BJ (cell line): ENCODE data around the genes TMEM39A, COX17 and GPR156.

GRCh38 chr3:119322901-119323750, 28.9 kb downstream of the ARHGAP31 start:
- CAGE, long polyA plus RNA: no peak
- RRBS: 2% methylated on average over 22 of the region's 67 CpGs

- CAGE, long polyA plus RNA: start-site peak on the minus strand at chr3:119463608-119463658, 67 and 44 reads in 2 replicates
- RRBS: under 1% methylated on average over 9 of the region's 52 CpGs
Observed at GRCh38 chr3:119463122-119464130, at the start of gene TMEM39A. Gene TMEM39A, minus strand, starts transcription at chr3:119463615.

- CAGE, long polyA plus RNA: no peak
- RRBS: no CpG with 5 or more reads among the region's 3 CpGs
Observed at GRCh38 chr3:119523462-119524251, 25.3 kb downstream of the TIMMDC1 start.

DNA sequence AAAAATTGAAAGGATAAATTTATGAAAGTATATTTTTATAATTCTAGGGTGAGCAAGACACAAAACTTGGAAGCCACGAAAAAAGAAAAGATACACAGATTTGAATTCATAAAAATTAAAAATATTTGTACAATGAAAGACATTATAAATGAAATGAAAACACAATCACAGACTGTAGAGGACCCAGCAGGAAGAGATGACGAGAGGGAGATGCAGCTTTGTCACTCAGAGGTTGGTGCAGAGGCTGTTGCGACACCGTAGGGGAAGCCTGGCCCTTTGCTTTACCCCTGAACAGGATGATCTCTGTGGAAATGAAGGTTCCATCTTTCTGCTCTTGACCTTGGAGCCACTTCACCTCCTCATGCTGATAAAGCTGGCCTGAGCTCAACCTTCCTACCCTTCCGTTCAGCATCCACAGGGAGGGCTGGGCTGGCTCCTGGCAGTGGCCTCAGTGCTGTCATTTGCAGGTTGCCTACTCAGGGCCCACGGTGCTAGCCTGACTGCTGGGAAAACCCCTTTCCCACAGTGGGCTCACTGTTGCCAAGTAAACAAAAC, 2.9 kb upstream of the CD80 start:
- CAGE, long polyA plus RNA: no peak
- RRBS: no CpG with 5 or more reads among the region's 6 CpGs

DNA sequence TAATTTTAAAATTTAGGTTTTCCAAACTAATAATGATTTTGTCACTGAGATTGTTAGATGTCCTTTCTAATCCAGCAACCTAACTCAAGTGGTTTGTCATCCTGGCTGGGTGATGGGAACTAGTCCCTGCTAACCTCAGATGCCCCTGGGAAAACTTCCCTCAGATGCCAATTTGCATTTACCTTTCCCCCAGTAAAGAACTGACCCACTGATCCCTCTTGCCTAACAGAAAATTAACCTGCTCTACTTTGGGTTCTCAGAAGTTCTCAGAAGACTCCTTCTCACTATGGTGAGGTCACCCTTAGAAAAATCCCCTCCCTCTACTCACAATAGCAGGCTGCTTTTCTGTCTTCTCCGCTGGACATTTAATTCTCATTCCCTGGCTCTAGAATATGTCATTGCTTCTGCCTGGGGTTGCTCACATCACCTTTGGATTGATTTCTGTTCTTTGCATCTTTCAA, 683 bp downstream of the PLA1A start:
- CAGE, long polyA plus RNA: no peak
- RRBS: no CpG with 5 or more reads among the region's 1 CpG

DNA sequence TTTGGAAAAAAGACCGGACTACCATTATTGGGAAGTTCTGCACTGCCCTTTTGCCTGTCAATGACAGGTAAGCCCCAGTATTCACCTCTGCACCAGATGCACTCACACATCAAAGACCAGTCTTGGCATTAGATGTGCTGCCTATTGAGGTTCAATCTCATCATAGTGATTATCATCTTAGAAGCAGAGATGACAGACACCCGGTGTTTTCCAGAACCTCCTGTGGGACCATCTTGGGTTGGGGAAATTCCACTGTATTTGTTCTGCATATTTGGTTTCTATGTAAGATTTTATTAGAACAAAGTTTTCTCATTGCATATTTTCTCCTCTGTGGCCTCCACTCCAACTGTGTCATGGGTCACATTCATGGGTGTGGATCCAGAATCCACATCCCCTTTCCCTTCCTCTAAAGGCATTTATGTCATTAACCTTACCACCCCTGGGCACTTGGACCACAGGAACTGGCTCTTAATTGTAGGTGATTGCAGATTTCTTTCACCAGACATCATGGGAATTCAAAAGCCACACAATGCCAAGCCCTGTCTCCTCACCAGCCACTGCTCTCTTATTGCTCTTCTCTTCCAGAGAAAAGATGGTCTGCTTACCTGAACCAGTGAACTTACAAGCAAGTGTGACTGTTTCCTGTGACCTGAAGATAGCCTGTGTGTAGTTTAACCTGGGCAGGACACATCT, 31.3 kb downstream of the PLA1A start:
- CAGE, long polyA plus RNA: no peak
- RRBS: no CpG with 5 or more reads among the region's 2 CpGs

GRCh38 chr3:119659774-119660354, 525 bp downstream of the POPDC2 start:
- CAGE, long polyA plus RNA: no peak
- RRBS: no CpG with 5 or more reads among the region's 8 CpGs

DNA sequence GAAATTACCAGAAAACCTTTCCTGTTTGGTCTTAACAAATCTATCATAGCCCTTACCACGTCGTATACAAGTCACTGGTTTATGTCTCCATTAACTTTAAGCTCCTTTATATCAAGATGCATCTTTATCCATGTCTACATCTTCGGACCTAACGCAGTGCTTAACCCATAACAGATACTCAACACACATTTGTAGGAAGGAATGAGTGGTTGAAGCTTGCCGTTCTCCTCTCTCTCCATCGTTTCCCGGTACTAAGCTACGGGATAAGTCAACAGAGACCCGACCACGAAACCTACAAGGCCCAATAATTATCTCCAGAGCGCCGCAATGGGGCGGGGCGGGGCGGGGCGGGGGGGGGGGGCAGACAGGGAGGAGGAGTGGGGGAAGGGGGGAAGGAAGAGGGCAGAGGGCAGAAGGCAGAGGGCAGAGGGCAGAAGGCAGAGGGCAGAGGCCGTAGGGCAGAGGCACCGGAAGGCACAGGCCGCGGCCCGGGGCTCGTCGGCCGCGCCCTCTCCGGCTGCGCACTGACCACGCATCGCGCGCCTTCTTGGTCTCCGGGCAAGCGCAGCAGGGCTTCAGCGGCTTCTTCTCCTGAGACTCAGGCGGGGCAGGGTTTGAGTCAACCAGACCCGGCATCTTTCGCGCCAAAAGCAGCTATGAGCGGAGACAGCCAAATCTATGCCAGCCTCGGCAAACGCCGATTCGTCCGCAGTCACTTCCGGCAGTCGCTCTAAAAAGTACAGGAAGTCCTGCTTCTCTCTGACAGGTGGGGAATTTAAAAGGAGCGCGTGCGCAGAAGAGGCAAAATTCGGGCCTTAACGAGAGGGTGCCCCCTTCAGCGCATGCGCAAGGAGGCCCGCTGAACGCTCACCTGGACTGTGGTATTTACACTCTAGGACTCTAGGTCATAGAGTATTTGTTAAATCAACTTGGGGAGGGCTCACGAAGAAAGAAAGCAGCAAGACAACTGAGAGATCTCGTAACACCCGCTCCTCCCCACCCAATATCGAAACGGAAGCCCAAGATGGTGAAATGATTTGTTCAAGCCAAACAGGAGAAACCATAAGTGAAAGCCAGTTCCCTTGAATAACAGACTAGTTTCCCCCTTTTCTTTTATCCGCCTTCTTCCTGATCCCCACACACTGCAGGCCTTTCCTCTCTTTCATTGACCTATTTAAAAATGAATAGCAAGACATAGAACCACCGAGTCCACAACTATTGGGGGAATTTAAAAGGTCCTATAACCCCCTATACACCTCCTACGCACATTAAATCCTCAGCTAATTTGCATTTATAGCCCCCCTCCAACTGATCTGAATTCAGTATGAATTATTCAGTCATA, at the start of gene COX17:
Gene COX17 (minus strand): TSS at position 732 of the 1,342 bp plus-strand sequence.
- CAGE, long polyA plus RNA: start-site peak on the minus strand centred at position 729 of the sequence, 51 bp wide, 580 and 926 reads in 2 replicates
- RRBS: under 1% methylated on average over 17 of the region's 63 CpGs

- CAGE, long polyA plus RNA: no peak
- RRBS: no CpG with 5 or more reads among the region's 4 CpGs
Observed at GRCh38 chr3:119700407-119700922, 2.4 kb upstream of the CFAP91 start.

DNA sequence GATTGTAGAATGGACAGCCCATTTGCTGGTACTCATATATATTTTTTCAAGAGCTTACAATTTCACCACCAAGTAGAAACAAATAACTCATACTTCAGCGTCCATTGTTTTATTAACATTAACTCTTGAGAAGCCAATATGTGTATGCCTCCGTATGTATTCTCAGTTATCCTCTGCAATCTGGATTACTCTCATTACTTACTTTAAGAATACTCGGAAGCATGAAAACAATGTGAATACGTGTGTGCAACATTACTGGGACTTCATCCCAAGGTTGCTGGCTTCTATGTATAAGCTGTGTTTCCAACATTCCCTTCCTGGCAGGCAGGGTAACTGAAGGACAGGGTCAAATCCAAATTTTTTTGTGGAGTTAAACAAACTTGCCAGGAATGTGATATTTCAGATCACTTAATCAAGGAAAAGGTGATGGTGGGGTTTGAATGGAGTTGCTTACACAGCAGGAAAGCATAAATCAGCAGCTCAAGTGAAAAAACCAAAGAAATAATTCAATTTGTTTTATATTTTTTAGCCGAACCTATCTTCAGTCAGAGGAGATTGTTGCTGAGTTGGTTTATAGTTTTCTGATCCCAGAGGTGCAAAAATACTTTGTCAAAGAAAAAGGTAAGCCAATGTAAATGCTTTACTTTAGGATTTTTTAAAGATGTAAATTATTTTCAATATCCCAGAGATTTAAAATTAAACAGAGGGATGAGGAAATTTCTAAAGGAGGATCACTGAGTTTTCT, 34.4 kb upstream of the NR1I2 start:
- CAGE, long polyA plus RNA: no peak
- RRBS: no CpG with 5 or more reads among the region's 5 CpGs

DNA sequence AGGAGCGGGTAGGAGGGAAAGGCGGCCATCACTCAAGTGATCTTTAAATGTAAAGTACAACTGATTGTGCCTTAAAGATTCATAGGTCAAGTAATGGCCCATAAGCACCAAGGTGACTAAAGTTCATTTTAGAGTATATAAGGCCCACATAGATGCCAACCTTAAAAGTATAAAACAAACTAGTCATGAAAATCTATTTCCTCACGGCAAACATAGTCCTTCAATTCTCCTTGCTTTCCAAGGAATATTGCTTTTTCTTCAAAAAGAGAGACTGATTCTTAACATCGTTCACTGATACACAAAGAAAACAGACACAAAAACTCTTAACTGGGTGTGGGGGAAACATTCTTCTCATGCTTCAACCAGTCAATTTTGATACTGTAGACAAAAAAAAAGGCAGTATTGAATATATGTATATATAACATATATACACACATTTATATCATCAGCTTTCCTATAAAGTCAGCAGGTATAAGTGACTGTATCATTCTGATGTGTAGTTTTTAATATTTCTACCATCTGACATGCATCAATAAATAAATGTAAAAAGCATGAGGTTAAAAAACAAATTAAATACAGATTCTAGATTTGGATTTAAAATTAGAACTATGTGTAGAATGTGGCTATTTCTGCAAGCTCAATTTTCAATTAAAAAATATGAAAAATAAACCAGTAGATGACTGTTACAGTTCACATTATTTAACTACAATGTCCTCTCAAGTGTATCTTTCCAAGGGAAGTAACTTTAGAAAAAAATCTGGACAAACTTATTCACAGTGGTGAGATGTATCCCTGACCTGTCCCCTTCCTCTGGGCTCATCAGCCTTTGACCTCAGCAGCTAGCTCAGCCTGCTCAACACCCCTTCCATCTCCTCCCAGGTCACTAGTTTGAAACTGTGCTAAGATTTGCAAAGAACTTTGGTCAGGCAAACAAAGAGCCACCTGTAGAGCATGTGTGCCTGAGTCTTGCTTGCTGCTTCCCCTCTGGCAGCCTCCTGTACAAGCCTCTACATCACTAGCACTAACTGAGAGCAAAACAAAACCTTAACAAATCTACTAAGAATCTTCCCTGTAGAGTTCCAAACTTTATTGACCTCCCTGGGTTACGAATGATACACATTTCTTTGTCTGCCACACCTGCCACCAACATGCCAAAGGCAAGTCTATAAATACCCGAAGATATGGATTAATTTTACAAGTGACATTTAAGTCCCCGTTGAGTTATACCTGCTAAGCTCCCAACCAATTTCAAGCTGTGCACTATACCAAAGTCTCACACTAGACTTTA, 43.6 kb downstream of the NR1I2 start:
- CAGE, long polyA plus RNA: no peak
- RRBS: no CpG with 5 or more reads among the region's 7 CpGs

- CAGE, long polyA plus RNA: no peak
- RRBS: no CpG with 5 or more reads among the region's 4 CpGs
Observed at GRCh38 chr3:119958596-119958972, 135.7 kb downstream of the GSK3B start.

- CAGE, long polyA plus RNA: no peak
- RRBS: 94% methylated on average over 4 of the region's 14 CpGs
Observed at GRCh38 chr3:119978444-119979193, 115.6 kb downstream of the GSK3B start.

DNA sequence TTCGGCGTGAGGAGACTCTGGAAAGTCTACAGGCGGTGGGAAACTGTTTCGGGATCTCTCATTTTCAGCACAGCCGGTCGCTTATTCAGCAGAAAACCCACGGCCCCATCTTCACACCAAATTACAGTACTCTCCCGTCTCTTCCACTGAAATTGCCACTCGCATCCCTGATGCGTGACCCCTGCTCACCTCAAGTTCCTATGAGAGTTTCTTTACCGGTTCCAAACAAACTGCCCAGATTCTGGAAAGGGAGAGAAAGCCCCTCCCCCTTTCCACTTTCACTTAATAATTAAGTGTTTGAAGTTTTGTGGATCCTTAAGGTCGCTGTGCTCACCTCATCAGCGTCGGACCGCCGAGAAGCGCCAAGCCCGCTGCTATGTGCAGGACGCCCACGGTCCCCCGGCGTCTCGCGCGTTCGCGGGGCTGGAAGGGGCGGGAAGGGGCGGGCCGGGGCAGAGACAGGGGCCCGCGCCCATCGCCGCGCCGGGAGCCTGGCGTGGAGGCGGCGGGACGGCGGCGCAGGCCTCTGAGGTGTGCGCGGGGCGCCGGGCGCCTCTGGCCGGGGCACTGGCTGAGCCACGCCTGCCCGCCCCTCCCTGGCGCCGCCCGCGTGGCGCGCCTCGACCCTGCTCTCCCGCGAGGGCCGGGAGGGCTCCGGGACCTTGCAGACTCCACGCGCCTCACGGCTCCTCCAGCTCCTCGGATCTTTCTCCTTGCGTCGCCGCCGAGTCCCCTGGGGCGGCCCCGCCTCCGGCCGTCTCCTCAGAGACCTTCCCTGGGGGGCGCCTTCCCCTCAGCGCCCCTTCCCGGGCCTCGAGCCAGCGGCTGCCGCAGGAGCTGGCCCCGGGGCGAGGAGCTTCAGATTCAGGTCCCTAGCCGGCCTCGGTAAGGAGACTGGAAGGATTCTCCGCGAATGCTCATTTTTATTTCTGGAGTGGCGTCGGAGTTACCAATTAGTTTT, at the start of gene GPR156:
Gene GPR156 (minus strand): TSS at position 528 of the 961 bp plus-strand sequence.
- CAGE, long polyA plus RNA: no peak
- RRBS: 2% methylated on average over 53 of the region's 87 CpGs

DNA sequence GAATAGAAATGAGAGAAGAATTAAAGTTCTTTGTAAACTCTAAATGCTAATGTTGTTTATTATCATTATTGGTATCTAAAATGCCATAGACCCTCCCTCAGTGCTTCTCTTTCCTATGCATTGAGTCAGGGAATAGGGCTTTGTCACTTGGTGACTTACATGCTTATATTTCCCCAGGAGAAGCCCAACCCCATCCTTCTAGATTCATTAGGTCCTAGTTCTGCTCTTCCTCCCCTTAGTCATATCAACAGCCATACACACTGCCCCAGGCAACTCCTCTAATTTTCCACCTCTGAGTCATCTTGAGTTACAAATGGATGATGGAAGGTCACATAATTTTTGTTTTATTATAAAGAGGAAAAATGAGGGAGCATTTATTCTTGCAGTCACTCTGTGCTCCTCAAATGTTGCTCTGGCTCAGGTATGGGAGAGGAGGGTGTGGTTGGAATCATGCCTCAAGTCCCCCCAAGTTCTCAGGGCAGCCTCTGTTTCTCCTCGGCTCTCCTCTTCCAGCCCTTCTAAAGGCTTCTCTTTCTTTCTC, 45.5 kb upstream of the FSTL1 start:
- CAGE, long polyA plus RNA: no peak
- RRBS: no CpG with 5 or more reads among the region's 1 CpG

- CAGE, long polyA plus RNA: no peak
- RRBS: no CpG with 5 or more reads among the region's 1 CpG
Observed at GRCh38 chr3:120498939-120499437, 48.2 kb upstream of the FSTL1 start.

DNA sequence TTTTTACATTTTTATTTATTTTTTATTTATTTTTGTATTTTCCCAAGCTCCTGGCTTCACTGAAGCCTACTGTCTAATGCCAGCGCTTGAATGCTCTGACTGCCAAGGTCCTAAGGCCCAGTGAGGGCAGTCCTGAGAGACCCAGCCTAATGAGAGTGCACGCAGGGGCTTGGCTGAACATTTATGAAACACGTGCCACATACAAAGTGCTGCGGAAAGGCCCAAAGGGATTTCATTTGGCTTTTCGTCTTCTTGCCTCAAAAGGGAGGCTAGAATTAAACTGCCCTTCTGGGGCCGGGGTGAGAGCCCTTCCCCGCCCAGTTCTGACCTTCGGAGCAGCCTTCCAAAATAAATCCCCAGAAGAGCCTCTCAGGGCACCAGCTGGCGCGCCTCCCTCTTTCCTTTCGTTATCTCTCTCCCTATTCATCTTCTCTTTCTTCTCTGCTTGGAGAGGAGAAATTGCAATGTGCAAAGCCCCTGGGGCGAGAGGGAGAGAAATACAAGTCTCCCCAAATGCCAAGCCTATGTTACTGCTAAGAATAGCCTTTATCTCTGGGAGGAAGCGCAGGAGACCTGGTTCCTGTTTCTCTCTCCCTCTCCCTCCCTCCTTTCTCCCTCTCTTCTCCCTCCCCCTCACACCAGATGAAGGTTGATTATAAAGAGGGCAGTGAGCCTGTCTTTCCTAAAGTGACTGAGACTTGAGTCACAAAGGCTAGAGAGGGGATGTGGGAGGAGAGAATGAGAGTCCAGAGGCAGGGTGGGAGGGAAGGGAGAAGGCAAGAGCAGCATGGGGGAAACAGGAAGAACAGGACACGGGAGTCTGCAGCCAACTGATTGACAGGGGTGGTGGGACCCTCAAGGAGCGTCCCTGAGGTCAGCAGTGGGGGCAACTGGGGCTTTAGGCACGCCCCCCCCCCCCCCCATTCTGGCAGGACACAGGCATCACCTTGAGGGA, 36.7 kb upstream of the NDUFB4 start:
- CAGE, long polyA plus RNA: no peak
- RRBS: no CpG with 5 or more reads among the region's 16 CpGs

- CAGE, long polyA plus RNA: no peak
- RRBS: no CpG with 5 or more reads among the region's 3 CpGs
Observed at GRCh38 chr3:120568688-120569013, 27.5 kb upstream of the NDUFB4 start.

DNA sequence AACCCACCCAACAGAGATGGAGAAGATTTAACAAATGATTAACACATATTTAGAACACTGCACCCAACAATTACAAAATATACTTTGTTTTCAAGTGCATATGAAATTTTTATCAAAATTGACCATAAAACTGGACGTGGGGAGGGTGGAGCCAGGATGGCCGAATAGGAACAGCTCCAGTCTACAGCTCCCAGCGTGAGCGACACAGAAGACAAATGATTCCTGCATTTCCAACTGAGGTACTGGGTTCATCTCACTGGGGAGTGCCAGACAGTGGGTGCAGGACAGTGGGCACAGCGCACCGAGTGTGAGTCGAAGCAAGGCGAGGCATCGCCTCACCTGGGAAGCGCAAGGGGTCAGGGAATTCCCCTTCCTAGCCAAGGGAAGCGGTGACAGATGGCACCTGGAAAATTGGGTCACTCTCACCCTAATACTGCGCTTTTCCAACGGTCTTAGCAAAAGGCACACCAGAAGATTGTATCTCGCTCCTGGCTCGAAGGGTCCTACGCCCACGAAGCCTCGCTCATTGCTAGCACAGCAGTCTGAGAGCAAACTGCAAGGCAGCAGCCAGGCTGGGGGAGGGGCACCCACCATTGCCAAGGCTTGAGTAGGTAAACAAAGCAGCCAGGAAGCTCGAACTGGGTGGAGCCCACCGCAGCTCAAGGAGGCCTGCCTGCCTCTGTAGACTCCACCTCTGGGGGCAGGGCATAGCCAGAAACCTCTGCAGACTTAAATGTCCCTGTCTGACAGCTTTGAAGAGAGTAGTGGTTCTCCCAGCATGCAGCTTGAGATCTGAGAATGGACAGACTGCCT, 23.0 kb downstream of the RABL3 start:
- CAGE, long polyA plus RNA: no peak
- RRBS: no CpG with 5 or more reads among the region's 20 CpGs

DNA sequence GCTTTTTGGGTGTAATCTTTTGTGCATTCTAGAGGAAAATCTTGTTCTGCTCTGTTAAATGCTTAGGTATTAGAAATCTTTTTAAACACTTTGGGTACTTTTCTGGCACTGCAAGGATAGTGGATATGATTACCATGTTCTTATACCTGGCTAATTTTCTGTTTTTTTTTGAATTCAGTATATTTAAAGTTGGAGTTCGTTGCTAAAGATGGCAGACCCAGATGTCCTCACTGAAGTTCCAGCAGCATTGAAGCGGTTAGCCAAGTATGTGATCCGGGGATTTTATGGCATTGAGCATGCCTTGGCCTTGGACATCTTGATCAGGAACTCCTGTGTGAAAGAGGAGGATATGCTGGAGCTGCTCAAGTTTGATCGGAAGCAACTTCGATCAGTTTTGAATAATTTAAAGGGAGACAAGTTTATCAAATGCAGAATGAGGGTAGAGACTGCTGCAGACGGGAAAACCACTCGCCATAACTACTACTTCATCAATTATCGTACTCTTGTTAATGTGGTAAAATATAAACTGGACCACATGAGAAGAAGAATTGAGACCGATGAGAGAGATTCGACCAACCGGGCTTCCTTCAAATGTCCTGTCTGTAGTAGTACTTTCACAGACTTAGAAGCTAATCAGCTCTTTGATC, 7.9 kb downstream of the GTF2E1 start:
- CAGE, long polyA plus RNA: no peak
- RRBS: no CpG with 5 or more reads among the region's 11 CpGs